ENCODE data around the genes KLHL13, RNF113A and RHOXF2.

- PRO-cap = no peak
These were observed 5.7 kb downstream of the TRPC5OS start for GRCh38 chrX:111881622-111882115.

- PRO-cap = no peak
These were observed 1.1 kb downstream of the RTL4 start for GRCh38 chrX:112083802-112084485.

- PRO-cap = no peak
These were observed 4.2 kb downstream of the LRCH2 start for GRCh38 chrX:115229587-115230136.

GRCh38 chrX:115472056-115472622 is 88.8 kb upstream of the PLS3 start:
- PRO-cap = no peak

DNA sequence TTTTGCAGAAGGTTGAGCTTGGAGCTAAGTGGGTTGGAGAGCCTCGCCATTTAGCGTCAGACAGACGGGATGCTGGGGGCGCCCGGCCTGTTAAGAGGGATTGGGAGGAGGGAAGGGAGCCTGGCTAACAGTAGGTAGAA is 1.3 kb downstream of the PLS3 start:
- PRO-cap = no peak

- PRO-cap = no peak
These were observed 273.1 kb upstream of the AGTR2 start for GRCh38 chrX:115897162-115898111.

GRCh38 chrX:115970549-115971216 is 199.9 kb upstream of the AGTR2 start:
- PRO-cap = no peak

- PRO-cap = bidirectional peak, plus-strand start at chrX:116238938, minus-strand start at chrX:116238724
These were observed 68.0 kb downstream of the AGTR2 start for GRCh38 chrX:116238557-116238855.

GRCh38 chrX:116970025-116971011 is 507.5 kb upstream of the CT83 start:
- PRO-cap = no peak

DNA sequence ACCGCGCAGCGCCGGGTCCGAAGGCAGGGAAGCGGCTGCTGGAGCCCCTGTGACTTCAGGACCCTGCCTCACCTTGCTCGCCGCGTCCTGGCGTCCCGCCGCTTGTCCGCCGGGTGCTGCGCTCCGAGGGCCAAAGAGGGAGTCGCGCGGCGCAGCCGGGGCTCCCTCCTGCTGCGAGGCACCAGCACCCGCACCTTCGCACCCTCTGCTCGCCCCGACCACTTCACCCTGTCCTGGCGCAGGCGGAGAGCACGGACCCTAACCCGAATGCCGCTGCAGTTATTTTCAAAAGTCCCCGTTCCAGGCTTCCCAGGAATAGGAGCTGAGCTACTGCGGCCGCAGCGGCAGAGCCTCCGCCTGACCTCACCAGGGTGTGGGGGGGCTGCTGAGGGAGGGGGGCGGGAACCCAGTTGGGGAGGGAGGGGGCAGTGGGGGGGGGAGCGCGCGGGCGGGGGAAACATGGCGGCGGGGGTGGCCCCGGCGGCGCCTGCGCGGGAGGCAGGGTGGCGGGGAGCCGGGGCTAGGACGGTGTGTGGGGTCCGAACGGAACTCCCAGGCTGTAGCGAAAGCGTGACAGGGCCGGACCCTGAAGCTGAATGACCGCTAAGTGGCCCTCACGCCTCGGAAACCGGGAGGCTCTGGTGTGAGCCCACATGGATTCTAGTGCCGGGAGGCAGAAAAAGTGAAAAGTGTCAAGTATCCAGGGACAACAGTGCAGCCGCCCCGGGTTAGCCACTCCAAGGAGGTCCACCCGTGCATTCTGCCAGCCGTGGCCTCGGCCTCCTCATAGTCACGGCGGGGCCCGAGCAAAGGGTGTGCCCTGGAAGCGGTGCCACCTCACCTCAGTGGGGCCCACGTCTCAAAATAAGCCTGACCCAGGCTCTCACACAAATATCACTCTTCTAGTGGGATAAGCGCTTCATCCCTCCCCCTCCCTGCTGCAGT is at the start of gene KLHL13:
KLHL13 (minus strand) TSS at position 375 of the 945 bp plus-strand sequence.
- PRO-cap = bidirectional peak, plus-strand start at position 460 of the sequence, minus-strand start at position 375 of the sequence

GRCh38 chrX:118536437-118537137 is 41.0 kb downstream of the DOCK11 start:
- PRO-cap = no peak

- PRO-cap = no peak
These were observed 28.7 kb upstream of the IL13RA1 start for GRCh38 chrX:118698574-118699305.

DNA sequence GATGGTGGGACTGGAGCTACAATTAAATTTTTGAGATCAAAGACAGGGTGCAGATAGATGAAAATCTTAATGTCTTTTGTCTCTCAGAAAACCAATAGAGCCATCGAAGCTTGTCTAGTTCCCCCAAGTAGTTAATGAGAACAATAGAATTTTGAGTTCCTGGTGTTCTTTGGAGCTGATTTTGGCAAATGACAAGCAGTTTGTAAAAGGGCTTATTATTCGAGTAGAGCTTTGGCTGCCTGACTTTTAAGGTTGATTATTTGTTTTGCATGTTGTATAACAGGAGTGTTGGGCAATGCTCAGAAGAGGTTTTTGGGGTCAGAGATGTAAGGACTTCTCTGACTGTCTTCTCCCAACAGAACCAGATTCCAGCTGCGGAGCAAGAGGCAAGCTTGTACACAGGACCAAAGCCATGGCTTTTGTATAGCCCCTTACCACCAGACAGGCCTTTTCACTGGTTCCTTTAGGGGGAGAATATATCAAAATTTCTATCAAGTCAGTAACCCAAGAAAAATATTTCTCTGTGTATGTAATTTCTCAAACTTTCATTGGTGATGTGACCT is 30.0 kb downstream of the ZCCHC12 start:
- PRO-cap = no peak

GRCh38 chrX:119019160-119019720 is 44.8 kb downstream of the LONRF3 start:
- PRO-cap = no peak

DNA sequence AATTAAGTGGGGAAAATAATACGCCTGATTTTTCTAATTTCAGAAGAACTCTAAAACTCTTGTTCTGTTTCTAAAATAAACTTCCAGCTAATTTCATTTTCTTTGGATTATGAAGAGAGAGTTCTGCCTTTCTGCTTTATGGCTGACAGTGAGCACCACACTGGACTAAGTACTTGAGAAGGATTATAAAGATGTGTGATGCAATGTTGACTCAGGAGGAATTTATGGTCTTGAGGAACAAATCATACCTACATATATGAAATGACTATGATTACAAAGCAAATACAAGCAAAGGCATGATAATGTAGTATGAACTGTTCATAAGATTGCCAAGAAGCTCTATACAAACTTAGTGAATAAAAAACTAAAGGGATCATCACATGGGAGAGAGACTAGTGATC is 13.0 kb upstream of the SLC25A5 start:
- PRO-cap = no peak

DNA sequence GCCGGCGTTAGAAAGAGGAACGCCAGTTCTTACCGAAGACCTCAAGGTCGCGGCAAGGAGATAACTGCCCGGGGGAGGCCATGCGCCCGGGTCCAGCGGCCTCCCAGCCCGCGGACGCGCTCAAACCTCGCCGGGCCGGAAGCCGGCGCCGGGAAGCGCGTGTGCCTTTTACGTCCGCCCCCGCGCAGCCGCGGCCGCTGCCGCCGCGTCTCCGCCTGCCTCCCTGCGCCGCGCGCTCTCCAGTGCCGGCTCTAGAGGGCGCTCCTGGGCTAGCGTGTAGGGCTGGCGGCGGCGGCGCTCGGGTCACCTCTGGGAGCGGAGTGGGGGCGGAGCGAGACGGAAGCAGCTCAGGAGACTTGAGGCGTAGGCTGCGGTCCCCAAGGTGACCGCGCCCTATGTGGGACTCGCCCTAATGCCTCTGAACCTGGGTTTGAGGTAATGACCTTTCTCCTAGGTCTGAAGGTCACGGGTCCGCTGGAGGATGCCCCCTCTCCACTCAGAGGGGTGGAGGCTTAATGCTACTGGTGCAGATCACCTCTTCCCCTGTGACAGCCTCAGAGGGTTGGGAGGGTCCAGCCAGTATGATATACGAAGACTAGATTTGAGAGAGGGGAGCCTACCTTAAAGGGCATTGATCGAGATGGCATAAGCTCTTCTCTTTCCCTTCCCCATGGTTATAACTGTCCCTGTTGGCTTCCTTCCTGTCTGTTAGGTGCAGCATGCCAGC is 868 bp downstream of the SLC25A5 start:
- PRO-cap = bidirectional peak, plus-strand start at position 310 of the sequence, minus-strand start at position 129 of the sequence

DNA sequence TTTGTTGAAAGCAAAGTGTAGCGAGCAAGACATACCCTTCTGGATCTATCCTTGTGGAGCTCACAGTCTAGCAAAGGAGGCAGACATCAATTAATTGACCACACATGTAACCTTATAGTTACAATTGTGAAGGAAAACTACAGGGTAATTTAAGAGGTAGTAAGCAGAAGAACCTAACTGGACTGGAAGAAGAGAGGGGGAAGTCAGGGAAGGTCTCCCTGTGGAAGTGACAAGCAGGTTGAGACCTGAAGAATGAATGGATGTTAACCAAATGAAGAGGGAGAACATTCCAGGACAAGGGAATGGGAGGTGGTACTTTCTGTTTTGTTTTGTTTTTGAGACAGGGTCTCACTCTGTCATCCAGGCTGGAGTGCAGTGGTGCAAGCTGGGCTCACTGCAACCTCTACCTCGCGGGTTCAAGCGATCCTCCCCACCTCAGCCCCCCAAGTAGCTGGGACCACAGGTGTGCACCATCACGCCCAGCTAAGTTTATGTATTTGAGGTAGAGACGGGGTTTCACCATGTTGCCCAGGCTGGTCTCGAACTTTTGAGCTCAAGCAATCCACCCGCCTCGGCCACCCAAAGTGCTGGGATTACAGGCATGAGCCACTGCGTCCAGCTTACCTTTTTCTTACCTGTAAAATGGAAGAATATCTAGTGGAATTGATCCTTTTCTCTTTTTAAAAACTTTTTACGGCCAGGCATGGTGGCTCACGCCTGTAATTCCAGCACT is 10.3 kb downstream of the RPL39 start:
- PRO-cap = no peak

GRCh38 chrX:119870850-119871970 is at the start of gene RNF113A:
RNF113A (minus strand) TSS chrX:119871733.
- PRO-cap = bidirectional peak, plus-strand start at chrX:119870918, minus-strand start at chrX:119870778; bidirectional peak, plus-strand start at chrX:119871458, minus-strand start at chrX:119871478; bidirectional peak, plus-strand start at chrX:119871883, minus-strand start at chrX:119871787

- PRO-cap = no peak
These were observed 889 bp downstream of the NKAP start for GRCh38 chrX:119942683-119943040.

DNA sequence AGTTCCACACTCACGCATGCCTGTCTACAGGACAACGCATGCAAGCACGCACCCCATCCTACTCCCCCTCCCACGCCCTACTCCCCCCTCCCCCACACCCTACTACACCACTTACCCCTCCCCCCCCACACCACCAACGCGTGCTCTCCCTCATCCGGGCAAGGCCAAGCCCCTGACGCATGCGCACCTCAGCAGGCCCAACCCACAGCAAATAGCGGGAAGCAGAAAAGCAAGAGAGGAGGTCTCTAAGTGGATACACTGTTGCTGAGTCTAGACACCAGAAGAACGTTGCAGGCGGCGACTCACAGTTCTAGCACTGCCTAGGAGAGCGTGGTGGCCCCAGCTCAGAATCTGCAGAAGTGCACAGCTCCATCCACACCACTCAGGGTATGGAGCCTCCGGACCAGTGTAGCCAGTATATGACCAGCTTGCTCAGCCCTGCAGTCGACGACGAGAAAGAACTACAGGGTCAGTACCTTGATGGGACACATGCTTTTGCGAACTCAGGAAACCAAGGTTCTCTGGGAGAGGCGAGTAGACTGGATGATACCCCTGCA is at the start of gene RHOXF2:
RHOXF2 (plus strand) TSS at position 252 of the 557 bp plus-strand sequence.
- PRO-cap = no peak